Ileum (tissue), 1 donor: Measurements from ENCODE around the gene CEP68.

DNA sequence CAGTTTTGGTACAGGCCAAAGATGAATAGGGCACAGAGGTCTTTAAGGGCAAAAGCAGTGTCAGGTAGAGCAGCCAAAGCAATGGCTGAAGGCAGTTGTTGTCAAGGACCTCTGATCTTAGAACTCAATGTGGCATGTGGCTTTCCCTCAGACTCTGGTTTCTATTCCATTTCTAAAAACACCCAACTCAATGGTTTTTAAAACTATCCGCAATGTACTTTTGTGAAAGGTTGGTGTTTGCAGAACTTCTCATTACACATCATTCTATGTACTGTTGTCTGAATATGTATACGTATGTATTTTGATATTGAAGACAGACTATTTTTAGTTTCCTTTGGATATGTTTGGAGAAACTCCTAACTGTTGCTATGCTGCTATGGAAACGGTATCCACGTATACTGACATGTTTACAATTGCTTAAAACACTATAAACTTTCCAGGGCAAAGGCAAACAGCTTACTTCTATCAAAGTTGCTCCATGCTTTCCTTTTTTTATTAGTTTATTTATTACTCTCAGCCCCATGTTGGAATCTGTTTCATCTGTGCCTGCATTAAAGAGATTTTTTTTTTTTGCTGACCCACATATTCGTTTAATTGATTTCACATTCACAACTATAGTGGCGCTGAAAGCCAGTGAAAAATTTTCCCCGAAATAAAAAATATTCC lies 58.2 kb upstream of the PELI1 start:
- PRO-cap = no peak

DNA sequence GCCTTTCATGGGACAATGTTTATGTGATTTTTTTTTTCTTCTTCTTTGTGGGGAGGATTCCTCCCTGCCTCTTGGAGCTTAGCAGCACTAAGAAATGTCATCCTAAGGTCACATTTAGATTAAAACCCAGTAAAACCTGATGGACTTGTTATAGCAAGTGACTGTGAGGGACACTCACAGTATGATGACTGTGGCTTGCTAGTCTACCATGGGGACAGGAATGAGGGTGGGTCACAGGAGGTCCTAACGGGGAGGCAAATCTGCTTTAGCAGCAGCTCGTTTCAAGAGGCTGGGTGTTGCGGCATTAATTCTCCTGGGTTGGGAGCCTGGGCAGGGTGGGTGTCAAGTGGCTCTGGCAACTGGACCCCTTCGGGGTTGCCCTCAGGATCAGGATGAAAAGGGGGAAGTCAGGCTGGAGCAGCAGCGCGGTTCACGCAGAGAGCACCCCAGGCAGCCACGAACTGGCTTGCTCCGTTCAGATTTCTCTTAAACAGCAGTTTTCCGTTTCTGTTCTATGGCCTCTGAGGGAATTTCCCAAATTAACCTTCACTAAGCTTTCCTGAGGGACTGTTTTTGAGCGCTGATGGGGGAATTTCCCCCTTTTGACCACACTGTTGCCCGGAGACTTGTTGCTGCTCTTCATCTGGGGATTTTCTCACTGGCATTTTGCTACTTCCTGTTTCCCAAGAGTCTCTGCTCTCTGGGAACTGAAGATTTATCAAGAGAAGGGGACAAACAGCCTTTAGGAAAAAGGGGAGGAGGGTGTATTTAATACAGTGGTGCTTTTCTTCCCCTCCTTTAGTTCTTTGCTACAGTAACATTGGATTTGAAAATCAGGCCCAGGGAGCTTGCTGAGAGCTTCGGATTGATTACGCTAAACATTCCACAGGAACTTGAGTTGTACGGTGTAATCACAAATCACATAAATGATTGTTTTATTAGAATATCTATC lies 59.9 kb upstream of the PELI1 start:
- PRO-cap = bidirectional peak, plus-strand start at position 748 of the sequence, minus-strand start at position 463 of the sequence

DNA sequence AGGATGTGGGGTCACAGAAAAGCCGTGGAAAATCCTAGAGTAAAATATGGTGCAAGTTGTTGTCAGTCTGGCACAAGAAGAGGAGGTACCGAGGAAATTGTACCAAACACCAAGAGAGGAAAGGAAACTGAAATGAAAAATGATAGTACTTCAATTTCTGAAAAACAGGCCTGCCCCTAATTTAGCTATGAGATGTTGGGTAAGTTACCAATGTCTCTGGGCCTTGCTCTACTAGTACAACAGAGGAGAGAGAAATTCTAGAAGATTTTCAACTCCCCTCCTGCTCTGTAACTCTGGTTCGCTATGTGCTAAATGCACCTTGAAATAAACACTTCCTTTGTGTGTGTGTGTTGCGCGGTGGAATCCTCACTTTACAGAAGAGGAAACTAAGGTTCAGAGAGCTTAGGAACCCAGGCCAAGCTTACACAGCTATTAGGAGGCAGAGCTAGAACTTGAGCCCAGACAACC lies 78.9 kb upstream of the PELI1 start:
- PRO-cap = unidirectional peak, minus-strand start at position 82 of the sequence

DNA sequence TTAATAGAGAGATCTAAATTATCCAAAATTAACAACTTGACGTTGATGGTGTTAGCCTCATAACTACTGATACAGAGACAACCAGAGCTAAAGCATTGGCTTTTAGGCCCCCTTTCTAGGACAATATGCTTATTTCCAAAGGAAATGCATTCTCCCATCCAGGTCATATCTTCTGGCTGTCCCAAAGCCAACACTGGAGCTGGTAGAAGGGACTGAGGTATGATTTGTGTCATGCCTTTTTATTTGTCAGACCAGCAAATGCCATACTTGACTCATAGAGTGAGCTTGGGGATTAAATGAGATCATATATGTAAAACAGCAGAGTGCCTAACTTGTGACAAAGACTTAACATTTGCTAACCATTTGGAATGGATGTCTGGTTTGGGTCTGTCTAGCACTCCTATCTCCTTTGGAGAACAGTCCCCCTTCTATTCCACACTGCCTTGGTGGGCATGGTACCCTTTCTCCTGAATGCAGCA lies 128.6 kb upstream of the LGALSL start:
- PRO-cap = no peak

GRCh38 chr2:64331978-64332550 lies 121.9 kb upstream of the LGALSL start:
- PRO-cap = no peak

- PRO-cap = no peak
Measured at GRCh38 chr2:64455226-64455993, 1.4 kb downstream of the LGALSL start.

DNA sequence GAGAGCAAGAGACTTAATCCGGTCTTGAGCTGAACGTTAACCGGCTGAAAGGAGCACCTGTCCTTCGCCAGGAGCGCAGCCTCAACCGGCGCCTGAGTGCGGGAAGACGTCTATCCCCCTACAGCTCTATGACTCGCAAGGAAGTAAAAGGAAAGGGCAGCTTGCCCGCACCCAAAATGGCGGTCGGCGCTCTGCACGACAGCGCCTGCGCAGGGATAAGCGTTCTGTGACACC lies 222 bp upstream of the AFTPH start:
- PRO-cap = bidirectional peak, plus-strand start outside the sequence, minus-strand start at position 128 of the sequence

DNA sequence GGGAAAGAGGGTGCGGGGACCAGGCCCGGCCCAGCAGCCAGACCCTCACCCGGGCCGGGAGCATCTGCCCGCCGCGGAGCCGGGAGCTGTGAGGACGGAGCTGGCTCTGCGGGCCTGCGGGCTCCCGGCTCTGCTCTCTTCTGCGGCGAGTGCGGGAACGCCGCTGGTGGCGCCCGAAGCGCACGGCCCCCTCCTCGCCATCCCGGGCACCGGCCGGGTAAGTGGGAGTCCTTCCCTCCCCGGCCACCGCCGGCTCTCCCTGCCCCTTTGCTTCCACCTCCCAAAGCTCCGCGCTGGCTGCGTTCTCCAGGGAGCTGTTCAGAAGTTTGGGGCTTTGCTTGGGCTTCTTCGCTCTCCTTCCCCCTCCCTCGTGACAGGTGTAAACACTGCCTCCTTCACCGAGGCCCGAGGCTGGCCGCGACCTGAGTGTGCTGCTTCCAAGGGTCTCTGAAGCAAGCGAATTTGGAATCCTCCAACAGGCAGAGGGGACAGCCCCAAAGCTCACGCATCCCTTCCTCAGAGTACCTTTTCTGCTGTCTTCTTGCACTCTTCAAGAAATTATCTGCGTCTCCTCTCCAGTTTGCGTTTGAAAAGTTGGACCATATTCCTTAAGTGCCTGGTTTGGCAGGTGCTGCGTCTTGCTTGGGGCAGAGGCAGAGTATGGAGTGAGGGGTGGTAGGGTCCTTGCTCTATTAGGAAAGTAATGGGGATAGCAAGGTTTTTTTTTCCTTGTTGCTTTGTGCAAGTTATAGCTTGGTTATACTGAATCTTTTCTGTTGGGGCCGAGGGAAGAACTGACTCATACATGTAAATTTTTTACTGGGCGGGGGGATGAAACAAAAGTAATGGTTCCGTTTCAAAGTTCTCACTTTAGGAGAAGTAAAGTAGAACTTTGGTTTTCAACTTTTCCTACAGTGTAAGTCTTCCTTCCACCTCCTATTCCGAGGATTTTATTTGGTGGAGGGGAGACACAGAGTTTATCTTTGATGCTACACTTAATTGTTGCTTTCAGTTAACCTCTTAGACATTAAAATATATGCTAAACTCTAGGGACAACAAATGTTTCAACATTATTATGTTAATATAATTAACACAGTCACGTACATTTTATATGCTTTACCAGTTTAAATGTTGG lies 887 bp downstream of the AFTPH start:
- PRO-cap = unidirectional peak, minus-strand start at position 142 of the sequence

GRCh38 chr2:64606199-64607616 lies 47.0 kb downstream of the SERTAD2 start:
- PRO-cap = bidirectional peak, plus-strand start at chr2:64606752, minus-strand start at chr2:64606431

- PRO-cap = no peak
Measured at GRCh38 chr2:64607857-64608470, 45.7 kb downstream of the SERTAD2 start.

DNA sequence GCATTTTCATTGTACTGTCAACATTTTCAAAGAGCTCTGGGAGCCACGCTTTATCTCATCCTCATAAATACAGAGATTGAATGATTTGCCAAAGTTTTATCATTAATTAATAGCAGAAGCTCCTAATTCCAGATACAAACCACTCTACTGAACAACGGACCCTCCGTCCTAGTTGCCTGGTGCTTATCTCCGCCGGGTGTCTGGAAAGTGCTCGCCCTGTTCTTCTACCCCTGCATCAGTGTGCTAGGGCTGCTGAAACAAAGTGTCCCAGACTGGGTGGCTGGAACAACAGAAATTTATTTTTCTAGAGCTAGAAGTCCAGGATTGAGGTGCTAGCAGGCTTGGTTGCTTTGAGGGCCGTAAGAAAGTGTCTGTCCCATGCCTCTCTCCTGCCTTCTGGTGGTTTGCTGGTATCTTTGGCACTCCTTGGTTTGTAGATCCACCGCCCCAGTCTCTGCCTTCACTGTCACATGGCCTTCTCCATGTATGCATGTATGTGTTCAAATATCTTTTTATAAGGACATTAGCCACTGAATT lies 23.7 kb downstream of the SERTAD2 start:
- PRO-cap = no peak

GRCh38 chr2:64644098-64645449 lies 9.1 kb downstream of the SERTAD2 start:
- PRO-cap = unidirectional peak, plus-strand start at chr2:64644523

DNA sequence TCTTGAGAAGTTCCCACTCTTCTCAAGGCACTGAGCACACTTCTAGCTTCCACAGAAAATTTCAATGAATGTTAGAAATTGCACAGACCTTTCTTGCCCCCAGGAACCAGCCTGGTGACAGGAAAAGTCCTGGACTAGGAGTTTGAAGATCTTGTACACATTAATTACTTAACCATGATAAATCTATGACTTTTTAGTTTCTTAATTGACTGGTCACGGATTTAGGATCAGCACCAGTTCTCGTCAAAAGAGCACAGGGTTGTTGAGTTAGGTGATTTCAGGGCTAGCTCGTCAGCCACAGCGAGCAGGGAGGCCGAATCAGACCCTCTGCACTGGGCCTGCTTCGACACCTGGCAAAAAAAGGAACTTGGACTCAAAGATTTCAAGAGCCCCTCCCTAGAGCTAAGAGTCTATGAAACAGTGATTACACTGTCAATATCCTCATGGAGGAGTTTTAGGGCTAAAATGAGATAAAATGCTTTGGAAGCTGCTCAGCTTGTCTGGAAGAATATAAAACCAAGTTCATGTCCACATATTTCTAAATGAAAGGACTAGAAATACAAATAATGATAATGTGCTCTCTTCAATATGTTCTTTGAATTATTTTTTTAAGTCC lies 4.5 kb upstream of the SERTAD2 start:
- PRO-cap = no peak

- PRO-cap = no peak
Measured at GRCh38 chr2:64731081-64731256, 77.3 kb upstream of the SERTAD2 start.

DNA sequence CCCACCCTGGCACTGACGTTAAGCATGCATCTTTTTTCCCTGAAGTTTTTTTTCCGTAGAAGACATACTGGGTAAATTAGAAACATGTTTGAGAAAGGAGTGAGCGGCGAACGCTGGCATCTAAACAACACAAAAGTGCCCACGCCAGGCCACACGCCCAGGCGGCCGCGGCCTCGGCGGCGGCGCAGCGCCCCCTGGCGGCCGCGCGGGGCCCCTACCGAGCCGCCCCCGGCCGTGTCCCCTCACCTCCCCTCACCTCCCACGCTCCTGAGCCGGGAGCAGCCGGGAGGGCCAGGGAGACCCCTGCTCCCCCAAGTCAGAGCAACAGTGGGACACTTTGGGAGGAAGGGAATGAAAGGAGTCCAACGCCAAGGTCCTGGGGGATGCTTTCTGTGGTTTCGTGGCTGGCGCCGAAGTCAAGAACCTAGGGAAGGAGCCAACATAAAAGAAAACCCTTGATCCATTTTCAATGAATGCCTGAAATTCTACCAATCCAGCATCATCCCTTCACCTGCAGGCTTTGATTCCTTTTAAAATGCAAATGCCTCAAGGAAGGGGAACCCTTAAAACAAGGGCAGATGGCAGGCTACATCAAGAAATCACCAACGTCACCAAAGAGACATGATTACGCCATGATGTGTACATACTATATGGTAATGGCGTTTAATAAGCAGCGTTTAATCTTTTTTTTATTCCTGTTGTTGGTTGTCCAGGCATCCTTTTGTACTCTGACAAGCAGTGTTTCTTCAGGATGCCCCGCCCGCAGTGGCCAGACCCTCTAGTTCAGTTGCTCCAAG lies 123.5 kb upstream of the SLC1A4 start:
- PRO-cap = unidirectional peak, minus-strand start at position 126 of the sequence

DNA sequence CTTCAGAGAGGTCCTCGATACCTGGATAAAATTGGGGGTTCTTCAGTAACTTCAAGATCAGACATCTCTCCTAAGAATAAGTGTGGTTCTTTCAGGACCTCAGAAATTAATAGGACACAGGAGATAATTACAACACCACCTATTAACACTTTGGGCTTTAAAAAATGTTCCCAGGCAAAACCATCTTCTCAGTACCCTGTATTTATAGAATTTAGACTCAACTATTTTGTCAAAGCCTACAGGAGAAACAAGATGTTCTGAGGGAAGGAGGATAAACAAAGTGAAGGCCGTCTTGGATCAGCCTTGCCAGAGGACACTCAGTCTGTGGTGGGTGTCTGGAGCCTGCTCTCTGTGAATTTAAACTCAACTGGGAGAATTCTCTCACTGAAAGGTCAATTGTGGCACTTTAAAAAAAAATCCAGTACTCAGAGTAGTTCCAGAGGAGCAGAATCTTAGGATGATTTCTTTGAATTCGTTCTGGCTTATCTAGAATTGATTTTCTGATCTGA lies 28.4 kb upstream of the SLC1A4 start:
- PRO-cap = no peak

DNA sequence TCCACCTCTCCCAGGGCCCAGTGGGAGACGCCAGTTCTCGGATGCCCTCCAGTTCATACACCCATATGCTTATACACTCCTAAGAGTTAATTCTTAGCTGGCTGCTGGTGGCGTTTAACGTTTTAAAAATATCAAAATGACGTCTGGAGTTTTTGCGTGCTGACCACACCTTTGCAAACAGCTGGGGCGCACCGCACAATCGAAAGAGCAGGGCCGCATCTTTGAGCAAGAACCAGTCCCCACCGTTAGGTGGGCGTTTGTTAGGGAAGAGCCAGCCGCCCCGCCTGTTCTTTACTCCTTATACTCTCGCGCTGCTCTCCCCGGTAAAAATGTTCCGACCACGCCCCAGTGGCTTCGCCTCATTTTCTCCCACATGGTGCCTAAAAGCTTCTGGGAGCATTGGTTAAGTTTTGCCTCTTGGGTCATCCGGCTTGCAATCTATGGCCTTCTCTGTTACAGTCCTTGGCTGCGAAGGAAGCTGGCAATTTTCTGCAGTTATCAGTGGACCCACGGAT lies 1.0 kb downstream of the SLC1A4 start:
- PRO-cap = no peak

DNA sequence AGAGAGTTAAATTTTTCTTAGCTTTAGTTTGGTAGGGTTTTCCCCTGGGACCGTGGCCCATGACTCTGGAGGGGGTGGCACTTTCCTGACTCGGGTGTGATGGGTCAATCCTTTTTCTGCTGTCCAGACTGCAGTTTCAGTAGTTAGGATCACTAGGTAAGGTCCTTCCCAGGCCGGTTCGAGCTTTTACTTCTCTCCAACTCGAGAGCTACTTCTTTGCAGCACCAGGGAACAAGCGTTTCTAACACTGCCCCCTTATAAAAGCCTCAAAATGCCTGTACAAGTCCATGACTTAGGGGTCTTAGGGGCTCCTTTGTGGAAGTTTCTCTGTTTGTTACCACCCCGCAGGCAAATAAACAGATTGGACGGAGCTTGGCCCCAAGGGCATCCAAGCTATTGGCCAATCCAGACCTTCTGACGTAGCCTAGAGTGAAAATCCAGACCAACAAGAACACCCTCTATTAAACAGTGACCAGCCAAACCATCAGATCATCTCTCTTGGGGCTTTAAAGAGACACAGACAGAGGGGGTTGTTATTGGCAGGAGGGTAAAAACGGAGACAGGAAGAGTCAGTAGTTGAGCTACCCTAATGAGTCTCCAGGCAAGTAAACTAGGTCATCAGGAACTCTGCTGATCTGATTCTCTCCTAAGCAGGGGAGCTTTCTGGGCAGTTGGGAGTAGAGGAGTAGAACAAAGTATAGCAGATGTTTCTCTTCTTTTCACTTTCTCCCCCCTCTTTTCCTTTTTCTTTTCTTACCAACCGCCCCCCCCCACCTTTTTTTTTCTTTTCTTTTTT lies 9.3 kb upstream of the CEP68 start:
- PRO-cap = no peak

- PRO-cap = bidirectional peak, plus-strand start at chr2:65056421, minus-strand start at chr2:65056168
Measured at GRCh38 chr2:65056326-65057400, at the start of gene CEP68. Gene CEP68 (plus strand): TSS chr2:65056416.

DNA sequence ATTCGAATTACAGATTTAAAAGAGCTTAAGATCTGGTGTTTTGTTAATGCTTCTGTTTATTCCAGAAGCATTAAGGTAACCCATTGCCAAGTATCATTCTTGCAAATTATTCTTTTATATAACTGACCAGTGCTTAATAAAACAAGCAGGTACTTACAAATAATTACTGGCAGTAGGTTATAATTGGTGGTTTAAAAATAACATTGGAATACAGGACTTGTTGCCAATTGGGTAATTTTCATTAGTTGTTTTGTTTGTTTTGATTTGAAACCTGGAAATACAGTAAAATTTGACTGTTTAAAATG lies 41.9 kb downstream of the ACTR2 start:
- PRO-cap = no peak